ENCODE measurements around a stretch of chr22.

DNA sequence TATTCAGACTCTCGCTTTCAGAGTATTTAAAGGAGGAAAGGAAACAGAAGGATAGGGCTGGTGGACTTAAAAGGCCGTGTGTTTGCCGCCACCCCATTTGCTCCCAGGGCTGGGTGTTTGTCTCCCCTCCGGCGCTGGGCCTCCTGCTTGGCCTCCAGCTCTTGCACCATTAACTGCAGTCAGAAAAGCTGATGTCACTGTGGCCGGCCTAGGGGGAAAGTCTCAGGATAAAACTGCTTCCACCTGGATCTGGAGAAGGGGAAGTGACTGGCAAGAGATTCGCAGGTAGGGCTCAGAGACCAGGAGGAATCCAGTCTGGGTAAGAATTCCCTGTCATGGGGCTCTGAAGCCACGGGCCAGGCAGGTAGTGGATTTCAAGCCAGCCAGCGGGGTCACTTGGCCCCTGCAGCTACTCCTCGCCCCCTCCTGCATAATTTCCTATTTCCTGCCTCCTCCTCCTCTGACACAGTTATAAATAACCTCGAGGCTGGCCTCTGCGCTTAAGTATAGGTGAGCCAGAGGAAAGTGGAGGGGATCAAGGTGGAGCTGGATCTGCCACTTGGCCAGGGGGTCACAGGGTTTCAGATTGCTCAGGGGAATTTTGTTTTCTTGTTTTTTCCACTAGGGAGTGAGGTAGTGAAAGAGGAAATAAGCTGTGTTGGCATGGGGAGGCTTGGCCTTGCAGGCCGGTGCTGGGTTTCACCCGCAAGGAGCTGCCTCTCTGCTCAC is 17.2 kb downstream of the TIMP3 start:
- CAGE, long polyA plus RNA: no peak
- RRBS: 57% methylated on average over 3 of the region's 14 CpGs

- CAGE, long polyA plus RNA: no peak
- RRBS: no CpG with 5 or more reads among the region's 8 CpGs
Measured at GRCh38 chr22:32991735-32992251, 66.4 kb downstream of the SYN3 start.

GRCh38 chr22:33271394-33271911 is 213.3 kb upstream of the SYN3 start:
- CAGE, long polyA plus RNA: no peak
- RRBS: no CpG with 5 or more reads among the region's 3 CpGs

- CAGE, long polyA plus RNA: no peak
- RRBS: no CpG with 5 or more reads among the region's 9 CpGs
Measured at GRCh38 chr22:33302635-33303111, 244.5 kb upstream of the SYN3 start.

GRCh38 chr22:33490816-33491469 is 429.3 kb downstream of the LARGE1 start:
- CAGE, long polyA plus RNA: no peak
- RRBS: no CpG with 5 or more reads among the region's 6 CpGs

DNA sequence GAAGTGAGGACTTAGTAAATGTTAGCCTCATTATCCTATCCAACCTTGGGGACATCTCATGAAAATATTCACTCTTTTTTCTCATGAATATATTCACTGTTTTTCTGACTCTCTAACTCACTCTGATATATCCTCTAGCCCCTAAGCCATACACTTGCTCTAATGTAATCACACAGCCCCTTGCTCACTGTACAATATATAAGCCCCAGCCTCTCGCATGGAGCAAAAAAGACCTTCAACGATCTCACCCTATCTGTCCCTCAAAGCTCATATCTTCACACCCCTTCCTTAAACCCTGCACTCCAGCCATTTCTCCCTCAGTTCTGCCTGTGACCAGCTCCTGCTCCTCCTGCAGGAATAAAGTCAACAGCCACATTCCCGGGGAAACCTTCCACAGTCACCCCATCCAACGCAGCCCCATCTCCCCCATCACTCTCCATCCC is 306.0 kb downstream of the LARGE1 start:
- CAGE, long polyA plus RNA: no peak
- RRBS: no CpG with 5 or more reads among the region's 4 CpGs

DNA sequence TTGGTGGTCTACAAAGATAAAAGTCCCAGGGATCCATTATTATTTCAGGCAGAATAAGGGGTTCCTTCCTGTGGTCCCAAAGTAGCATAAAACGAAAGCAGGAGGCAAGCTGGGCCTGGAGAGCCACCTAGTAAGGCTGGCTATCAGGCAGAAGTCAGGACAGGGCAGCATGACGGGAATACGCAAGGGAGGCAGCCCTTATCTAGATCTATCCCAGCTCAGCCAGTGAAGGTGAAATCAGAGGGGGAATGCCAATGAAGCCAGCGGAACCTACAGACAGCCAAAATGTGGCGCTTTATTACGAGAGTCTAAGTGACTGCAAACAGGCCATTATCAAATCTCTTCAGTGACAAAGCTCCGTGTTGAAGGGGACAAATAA is 22.9 kb downstream of the LARGE1 start:
- CAGE, long polyA plus RNA: no peak
- RRBS: no CpG with 5 or more reads among the region's 7 CpGs

DNA sequence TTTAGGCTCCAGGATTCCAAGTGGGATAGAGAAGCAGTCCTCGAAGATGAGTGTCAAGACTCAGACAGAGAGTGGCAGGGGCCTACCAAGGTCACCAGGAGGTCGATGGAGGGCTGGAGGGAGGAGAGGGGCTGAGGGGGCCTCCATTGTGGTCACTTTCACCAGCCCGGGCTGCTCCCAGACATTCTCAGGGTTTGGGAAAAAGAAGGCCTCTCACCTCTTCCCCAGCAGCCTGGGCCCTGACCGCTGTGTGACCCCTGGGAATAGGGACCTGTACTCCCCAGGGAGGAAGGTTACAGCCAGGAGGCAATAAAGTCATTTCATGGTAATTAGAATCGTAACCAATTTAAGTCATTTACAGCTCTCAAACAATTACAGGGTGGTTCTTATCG is 37.7 kb downstream of the ISX start:
- CAGE, long polyA plus RNA: no peak
- RRBS: no CpG with 5 or more reads among the region's 6 CpGs

- CAGE, long polyA plus RNA: no peak
- RRBS: no CpG with 5 or more reads among the region's 14 CpGs
Measured at GRCh38 chr22:35351540-35352068, 29.3 kb upstream of the HMOX1 start.

DNA sequence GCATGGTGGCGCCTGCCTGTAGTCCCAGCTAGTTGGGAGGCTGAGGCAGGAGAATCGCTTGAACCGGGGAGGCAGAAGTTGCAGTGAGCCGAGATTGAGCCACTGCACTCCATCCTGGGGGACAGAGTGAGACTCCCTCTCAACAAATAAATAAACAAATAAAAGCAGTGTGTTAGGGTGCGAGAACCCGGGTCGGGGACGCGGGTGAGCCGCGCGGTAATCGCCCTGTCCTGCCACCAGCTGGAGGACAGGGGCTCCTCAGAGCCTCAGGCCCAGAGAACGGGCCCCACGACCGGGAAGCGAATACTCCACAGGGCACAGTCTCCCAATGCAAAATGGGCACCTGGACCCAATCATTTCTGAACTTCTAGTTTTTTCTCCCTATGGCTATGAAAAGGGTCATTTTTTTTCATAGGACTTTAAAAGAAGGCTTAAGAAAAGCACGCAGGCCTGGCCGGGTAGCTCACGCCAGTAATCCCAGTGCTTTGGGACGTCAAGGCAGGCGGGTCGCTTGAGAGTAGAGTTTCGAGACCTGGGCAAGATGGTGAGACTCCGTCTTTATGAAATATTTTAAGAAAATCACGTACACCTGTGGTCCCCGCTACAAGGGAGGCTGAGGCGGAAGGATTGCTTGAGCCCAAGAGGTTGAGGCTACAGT is 710 bp upstream of the MCM5 start:
- CAGE, long polyA plus RNA: no peak
- RRBS: 92% methylated on average over 11 of the region's 28 CpGs

- CAGE, long polyA plus RNA: no peak
- RRBS: no CpG with 5 or more reads among the region's 3 CpGs
Measured at GRCh38 chr22:35437016-35437653, 37.2 kb downstream of the MCM5 start.

DNA sequence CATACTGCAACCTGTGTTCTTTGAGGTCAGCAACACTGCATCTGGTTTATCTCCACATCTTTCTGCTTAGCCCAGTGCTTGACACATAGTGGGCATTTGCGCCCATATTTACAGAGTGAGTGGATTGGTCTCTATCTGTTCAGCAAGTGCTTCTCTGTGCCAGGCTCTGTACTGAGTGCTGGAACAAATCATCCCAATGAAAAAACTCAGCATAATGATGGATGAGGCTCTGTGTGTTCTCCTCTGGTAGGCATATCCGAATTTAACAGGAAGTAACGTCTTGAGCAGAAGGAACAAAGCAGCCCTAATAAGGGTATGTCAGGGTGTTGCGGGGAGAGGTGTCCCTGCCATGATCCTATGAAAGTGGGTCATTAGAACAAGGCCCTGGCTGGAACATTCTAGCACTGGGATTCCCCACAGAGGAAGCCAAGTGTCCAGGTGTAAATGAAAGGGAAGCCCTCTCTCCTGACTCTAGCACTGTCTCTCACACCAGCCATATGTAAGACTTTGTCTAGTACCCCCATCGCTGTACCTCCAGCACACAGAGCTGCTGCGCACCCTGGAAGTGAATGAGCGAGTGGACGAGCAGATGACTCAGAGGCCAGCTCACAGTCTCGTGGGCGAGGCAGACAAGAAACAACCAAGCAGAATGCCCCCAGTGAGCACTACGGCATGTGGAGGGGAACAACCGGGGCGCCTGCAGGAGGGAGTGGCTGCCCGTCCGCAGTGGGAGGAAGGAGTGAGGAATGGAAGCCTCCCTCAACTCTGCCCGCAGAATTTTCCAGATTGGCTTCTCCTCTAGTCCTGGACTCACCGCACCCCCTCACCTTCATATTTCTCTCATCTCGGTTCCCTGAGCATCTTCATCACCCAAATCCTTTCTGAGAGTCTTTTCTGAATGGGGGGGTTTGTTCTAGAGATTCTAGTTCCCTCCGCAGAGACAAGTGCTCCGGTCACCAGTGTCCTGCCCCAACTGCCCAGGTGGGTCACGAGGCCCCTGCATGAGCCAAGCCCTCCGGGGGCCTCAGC is 46.3 kb downstream of the MCM5 start:
- CAGE, long polyA plus RNA: no peak
- RRBS: 97% methylated on average over 3 of the region's 22 CpGs

DNA sequence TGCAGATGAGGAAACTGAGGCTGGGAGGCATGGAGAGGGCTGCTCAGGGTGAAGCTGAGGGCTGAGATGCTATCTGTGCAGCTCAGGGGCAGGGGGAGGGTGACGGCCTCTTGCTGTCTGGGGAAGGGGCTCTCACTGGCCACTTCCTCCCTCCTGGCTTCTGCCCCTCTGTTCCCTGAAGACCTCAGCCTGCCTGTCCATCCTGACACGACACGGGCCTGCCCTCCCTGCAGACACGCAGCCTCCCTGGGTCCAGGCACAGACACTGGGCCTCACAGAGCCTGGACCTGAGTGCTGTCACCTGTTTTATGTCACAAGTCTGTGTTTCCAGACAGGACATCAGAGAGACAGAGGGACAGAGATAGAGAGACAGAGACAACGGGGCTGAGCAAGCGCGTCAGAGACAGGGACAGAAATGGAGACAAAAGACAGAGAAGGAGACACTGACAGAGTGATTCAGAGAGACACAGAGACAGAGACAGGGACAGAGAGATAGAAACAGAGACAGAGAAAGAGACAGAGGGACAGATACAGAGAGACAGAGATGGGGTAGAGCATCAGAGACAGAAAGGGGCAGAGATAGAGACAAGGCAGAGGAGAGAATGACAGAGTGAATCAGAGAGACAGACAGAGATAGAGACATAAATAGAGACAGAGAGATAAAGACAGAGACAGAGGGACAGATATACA is 53.2 kb downstream of the MCM5 start:
- CAGE, long polyA plus RNA: no peak
- RRBS: no CpG with 5 or more reads among the region's 7 CpGs

GRCh38 chr22:35587298-35588146 is 29.6 kb downstream of the MB start:
- CAGE, long polyA plus RNA: no peak
- RRBS: 43% methylated on average over 1 of the region's 11 CpGs

- CAGE, long polyA plus RNA: no peak
- RRBS: no CpG with 5 or more reads among the region's 5 CpGs
Measured at GRCh38 chr22:35623027-35623585, 6.0 kb upstream of the MB start.

DNA sequence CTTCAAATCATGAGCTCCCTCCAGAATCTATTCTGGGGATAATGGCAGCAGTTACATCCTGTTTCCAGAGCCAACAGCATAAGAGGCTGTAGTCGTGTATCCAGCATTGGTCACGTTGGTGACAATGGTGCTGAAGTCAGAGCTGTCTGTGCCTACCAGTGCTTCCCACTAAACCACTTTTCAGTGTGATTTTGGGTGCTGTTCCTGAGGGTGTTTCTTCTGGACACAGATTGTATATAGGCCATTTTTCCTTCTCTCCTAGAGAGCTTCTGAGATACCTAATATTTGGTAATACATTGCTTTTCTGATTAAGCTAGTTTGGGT is 33.2 kb upstream of the APOL5 start:
- CAGE, long polyA plus RNA: no peak
- RRBS: no CpG with 5 or more reads among the region's 2 CpGs

DNA sequence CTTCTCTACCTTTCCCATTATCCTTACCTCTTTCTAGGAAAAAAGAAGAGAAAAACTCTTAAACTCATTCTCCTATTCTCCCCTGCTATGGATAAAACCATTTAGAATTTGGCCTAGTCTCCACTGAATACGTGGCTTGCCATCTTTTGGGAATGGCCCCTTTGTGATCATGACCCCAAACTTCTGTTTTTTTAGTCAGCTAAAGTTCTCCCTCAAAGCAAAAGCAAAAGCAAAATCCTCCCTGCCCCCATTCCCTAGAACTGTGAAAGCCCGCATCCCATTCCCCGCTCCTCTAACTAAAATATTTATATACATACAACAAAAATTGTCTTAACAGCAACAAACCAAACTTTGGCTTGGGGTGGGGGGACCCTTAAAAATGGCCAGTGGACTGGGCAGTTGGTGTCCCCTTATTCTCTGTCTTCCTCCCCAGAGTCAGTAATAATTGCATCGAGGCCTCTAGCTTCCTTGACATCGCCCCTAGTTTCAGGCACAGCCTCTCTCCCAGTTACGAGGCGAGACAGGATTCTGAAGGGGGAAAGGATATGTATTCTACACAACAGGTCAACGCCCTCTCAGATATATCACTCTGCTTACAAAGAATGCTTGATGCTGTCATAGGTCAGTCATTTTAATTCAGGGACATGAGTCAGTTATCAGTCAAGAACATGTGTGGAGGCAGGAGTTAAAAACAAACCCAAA is 24.3 kb downstream of the APOL5 start:
- CAGE, long polyA plus RNA: no peak
- RRBS: no CpG with 5 or more reads among the region's 8 CpGs

DNA sequence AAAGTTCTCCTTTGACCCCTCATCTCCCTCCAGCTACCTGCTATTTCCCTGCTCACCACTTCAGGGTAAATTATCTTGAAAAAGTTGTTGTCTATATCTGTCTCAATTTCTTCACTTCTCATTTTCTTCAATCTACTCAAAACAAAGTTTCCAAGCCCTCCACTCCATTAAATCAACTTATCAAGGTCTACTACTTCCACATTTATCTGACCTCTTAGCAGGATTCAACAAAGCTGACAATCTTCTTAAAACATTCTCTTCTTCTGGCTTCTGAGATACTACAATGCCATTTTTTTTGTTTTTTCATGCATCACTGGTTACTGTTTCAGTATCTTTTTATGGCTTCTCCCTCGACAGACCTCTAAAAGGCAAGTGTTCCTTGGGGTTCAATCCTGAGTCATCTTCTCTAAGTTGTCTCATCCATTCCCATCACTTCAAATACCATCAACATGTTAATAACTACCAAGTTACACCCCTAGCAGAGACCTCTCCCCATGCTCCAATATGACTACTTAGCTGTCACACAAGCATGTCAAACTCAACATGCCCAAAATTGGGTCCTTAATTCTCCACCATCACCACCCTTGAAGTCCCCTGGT is 125.5 kb downstream of the RBFOX2 start:
- CAGE, long polyA plus RNA: no peak
- RRBS: no CpG with 5 or more reads among the region's 1 CpG

GRCh38 chr22:35919808-35920237 is 108.8 kb downstream of the RBFOX2 start:
- CAGE, long polyA plus RNA: no peak
- RRBS: no CpG with 5 or more reads among the region's 3 CpGs

DNA sequence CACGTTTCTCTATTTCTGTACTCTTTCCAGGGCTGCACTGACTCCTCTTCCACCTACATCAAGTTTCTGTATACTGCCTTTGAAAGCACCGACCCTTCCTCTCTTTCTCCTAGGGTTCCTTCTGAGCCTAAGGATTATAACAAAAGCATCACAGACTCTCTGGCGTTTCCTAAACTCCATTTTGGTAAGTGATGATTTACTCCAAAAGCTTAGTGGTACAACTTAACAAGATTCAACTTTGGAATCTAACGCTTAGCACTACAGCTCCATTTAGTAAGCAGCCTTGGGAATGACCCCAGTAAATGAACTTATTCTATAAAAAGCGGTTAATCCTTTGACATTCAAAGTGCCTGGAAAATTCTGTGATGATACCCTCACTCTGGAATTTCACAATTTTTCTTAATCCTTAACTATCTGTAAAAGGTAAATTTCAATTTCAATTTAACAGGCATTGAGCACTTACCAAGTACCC is 4.8 kb downstream of the RBFOX2 start:
- CAGE, long polyA plus RNA: no peak
- RRBS: no CpG with 5 or more reads among the region's 5 CpGs